Endometrial microvascular endothelial cells (primary cell): ENCODE measurements around a stretch of chr7.

DNA sequence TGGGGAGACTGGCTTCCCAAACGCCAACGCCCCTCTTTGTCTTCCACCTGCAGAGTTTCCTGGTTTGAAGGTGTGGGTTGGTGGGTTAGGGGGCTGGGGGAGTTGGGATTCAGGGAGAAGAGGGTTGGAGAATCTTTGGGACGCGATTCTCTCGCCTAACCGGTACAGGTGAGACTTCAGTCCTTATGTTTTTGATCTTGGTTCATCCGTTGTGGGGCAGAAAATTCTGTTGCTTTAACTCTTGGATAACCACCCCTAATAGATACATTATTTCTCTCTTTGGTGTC is 352 bp downstream of the TAC1 start:
- RAMPAGE, long total RNA = no peak

DNA sequence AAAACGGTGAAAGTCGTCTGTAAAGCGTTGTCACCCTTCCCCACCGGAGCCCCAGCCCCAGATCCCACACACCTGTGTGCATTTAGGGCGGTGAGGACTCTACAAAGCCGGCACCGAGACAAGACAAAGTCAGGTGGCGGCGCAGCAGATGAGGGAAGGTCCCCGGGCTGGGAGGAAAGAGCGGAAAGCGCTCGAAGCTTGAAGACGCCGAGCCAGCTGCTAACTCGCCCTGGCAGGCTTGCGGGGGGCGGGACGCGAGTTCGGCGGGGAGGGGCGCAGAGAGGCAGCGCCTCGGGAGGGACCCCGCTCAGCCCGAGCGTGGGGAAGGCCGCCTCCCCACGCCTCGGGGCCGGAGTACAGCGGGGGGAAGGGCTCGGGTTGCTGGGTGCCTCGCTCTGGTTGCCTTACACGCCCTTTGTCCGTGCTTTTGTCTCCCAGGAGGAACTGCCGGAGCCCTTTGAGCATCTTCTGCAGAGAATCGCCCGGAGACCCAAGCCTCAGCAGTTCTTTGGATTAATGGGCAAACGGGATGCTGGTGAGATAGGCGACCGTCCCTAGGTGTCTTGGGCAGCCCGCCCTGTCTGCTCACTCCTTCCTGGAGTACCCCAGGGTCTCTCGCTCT is 1.5 kb downstream of the TAC1 start:
- RAMPAGE, long total RNA = no peak

- RAMPAGE, long total RNA = no peak
Measured at GRCh38 chr7:98106225-98106526, 486 bp upstream of the LMTK2 start.

DNA sequence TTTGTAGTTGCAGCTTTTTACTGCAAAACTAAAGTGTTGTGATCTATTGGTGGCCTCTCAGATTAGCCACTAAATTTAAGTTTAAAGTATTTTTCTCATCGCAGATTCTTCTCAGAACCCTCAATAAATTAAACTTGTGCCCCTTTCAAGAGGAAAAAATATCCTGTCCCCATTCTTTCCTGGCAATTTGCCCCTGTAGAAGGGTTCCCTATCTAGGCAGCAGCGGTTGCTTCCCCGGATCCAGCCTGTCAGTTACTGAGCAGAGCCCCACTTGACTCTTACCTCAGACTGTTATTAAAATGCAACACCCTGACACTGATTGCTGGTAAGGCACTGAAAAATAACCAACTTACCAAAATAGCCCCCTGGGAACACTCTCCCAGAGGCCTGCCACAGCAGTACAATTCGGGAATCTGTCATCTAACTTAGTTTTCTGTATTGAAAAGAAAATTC is 13.9 kb downstream of the LMTK2 start:
- RAMPAGE, long total RNA = no peak

- RAMPAGE, long total RNA = no peak
Measured at GRCh38 chr7:98214859-98215360, 3.7 kb downstream of the BHLHA15 start.

- RAMPAGE, long total RNA = no peak
Measured at GRCh38 chr7:98282051-98283138, 909 bp downstream of the BRI3 start.

- RAMPAGE, long total RNA = no peak
Measured at GRCh38 chr7:98556227-98556600, 60.9 kb upstream of the NPTX2 start.

DNA sequence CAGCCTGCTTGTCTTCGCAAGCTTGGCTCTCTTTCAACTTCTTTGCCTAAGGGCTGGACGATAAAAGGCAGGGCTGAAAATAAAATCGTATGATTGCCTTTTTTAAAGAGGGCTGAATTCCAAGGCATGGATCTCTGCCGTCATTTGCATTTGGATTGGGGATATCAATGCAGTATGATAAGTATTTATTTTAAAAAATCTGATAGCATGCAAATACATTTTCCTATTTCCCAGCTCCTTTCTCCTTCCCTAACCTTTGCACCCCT is 80.5 kb downstream of the NPTX2 start:
- RAMPAGE, long total RNA = no peak

DNA sequence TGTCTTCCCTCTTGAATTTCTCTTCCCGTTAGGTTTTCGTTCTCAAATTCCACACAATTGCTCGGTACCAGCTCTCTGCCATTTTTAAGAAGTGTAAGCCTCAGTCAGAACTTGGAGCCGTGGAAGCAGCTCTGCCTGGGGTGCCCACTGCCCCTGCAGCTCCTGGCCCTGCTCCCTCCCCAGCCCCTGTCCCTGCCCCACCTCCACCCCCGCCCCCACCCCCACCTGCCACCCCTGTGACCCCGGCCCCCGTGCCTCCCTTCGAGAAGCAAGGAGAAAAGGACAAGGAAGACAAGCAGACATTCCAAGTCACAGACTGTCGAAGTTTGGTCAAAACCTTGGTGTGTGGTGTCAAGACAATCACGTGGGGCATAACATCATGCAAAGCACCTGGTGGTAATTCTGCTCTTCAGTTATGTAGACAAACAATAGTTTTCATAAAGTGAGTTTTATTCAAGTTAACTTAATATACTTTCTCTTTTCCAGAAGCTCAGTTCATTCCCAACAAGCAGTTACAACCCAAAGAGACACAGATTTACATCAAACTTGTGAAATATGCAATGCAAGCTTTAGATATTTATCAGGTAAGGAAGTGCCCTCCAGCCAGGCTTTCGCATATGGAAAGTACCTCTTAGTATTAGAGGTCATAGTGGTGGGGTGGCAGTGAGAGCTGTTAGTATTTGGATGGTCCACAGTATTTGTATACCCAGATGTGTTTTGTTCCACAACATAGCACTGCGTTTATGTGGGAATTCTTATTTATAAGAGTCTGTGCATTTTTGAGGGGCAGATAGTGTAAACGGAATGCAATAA is 31.9 kb downstream of the TRRAP start:
- RAMPAGE, long total RNA = no peak

GRCh38 chr7:98956305-98956909 is 78.1 kb downstream of the TRRAP start:
- RAMPAGE, long total RNA = no peak

- RAMPAGE, long total RNA = no peak
Measured at GRCh38 chr7:99030906-99031918, 112.7 kb downstream of the SMURF1 start.

DNA sequence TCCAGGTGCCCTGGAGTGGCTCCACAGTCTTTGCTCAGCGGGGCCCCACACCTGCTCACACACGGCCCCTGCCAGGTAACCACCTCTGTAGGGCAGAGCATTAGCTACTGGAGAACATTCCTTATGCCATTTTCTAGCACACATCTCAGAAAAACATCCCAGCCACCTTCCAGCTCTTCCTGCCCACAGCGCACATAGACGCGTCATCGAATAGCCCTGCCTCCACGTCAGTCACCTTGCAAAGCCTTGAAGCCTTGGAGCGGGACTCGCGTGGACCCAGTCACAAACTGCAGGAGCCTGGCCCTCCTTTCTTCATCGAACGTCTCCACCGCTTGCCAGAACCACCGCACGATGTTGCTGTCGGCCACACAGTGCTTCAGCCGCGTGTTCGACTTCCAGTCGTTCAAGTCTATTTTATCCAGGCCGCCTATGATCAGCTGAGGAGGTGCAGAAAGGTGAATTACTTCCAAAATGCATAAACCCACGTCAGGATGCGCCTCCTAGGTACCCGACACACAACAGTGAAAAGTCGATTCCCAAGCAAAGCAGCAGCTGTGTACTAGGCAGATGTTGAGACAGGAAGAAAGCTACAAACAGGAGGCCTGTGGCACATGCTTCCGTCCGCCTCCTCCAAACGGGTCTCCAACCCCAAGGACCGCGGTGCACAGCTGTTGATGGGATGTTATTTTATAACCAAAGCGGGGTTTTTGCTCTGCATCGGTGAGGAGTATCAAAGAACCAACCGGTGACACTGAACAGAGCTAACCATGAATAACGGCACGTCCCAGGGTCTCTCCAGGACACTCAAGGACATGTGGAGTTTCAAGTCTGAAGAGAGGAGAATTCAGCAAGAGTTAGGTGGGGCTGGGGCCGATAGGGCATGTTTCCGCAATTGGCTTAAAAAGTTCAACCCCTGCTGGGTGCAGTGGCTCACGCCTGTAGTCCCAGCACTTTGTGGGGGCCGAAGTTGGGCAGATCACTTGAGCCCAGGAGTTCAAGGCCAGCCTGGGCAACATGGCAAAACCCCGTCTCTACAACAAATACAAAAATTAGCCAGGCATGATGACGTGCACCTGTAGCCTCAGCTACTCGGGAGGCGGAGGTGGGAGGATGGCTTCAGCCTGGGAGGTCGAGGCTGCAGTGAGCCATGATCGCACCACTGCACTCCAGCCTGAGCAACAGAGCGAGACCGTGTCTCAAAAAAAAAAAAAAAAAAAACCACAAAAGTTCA is 108.2 kb downstream of the SMURF1 start:
- RAMPAGE, long total RNA = no peak

DNA sequence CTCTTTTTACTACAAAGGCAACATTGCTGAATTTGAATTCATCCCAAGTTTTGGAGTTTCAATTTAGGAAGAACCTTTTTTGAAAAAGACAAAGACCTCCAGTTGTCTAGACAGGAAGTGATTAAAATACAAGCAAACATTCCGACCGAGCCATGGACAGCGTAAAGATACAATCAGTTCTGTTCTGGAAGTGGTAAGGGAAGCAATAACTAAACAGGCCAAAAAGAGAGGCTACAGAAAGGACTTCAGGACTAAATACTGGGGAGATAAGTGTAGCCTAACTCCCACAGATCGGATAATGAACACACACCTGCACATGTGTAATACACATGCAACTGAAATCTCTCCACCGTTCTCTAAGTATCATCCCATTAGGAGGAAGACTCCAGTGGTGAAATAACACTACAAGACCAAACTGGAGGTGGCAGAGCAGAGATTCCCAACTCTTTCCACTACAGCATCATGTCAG is 100.9 kb downstream of the SMURF1 start:
- RAMPAGE, long total RNA = no peak

- RAMPAGE, long total RNA = no peak
Measured at GRCh38 chr7:99106308-99107245, 37.3 kb downstream of the SMURF1 start.

DNA sequence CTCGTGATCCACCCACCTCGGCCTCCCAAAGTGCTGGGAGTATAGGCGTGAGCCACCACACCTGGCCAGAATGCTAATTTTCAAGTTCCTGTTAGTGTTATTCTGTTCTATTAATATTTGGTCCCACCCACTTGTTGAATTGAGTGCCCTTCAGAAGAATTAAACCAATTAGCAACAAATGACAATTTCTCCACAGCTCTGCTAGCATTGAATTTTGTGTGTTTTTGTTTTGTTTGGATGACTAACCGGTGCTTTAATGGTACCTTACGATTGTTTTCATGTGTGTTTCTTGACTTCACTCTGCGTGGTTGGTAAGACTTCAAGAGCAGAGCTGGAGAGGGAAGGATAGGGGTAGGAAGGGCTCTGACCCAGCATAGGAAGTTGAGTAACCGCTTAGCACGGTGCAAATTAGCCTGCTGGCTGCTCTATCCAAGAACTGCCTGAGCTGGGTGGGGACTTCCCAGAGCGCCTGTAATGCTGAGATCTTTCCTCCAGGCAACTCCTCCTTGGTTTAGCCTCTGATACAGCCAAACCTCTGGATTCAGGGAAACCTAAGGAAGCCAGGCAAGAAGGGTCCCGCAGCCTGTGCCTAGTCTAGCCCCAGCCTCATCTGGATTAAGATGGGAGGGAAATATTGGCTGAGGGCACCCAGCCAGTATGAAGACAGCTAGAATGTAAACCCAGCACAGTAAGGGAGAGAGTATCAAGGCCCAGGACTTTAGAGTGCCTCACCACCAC is 4.6 kb downstream of the ARPC1B start:
- RAMPAGE, long total RNA = no peak

DNA sequence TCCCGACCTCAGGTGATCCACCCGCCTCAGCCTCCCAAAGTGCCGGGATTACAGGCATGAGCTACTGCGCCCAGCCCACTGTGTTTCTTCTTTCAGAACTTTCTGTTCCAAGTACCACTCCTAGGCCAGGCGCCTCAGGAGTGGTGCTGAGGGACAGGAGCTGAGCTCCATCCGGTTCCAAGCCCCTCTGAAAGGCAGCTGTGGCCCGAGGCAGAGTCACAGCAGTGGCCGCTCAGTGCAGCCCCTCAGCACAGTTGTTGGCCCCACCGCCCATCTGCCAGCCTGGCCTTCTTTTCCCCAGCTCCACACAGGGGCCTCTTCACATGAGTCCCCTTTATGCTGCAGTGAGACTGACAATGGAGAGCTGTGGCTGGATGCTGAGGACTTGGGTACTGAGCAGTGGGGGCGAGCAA is 9.4 kb downstream of the BUD31 start:
- RAMPAGE, long total RNA = no peak

GRCh38 chr7:99473151-99473782 is 577 bp downstream of the ZNF789 start:
- RAMPAGE, long total RNA = no peak

DNA sequence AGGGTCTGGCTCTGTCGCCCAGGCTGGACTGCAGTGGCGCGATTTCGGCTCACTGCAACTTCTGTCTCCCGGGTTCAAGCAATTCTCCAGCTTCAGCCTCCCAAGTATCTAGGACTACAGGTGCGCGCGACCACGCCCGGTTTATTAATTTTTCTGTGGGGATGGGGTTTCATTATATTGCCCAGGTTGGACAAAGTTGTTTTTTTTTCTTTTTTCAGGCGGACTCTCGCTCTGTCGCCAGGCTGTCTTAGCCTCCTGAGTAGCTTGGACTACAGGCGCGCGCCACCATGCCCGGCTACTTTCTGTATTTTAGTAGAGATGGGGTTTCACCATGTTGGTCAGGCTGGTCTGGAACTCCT is 403 bp upstream of the ZNF394 start:
- RAMPAGE, long total RNA = no peak

DNA sequence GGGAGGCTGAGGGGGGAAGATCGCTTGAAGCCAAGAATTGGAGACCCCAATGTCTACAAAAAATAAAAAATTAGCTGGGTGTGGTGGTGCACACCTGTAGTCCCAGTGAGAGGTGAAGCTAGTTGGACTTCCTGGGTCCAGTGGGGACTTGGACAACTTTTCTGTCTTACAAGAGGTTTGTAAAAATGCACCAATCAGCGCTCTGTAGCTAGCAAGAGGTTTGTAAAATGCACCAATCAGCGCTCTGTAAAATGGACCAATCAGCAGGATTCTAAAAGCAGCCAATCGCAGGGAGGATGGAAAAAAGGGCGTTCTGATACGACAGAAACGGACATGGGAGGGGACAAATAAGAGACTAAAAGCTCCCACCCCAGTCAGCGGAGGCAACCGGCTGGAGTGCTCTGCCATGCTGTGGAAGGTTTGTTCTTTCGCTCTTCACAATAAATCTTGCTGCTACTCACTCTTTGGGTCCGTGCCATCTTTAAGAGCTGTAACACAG is 1.1 kb upstream of the ZNF394 start:
- RAMPAGE, long total RNA = no peak

- RAMPAGE, long total RNA = no peak
Measured at GRCh38 chr7:99560431-99560726, 1.9 kb downstream of the ZNF655 start.